Measurements from ENCODE around the genes SERPINB7 and CBLN2.

DNA sequence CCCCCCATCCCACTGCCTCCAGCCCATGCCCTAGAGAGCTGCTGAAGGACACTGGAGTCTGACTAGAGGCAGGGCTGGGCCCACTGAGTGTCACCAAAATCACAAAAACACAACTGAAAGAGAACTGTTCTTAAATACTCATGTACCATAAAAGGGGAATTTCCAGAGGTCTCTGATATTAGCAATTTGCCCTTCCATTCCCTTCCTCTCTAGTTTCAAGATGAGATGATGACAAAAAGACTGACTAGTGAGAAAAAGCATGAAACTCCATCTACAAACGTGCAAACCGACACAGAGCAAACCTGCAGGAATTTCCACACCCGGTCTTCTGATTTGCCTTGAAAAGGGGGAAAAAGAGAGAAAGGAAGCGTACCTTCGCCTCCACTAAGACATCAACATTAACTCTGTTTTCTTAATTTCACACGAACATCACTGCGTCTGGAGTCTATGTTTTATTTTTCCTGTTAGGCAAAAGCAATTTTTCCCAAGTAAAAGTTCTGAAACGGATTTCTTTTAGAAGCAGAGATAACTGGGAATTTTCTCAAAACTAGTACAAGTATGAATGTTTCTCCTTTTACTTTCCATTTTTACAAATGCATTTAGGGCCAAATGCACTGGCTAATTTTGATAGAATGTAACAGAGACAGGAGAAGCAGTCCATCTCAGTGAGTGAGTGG lies 160.5 kb downstream of the BCL2 start:
- CAGE, long polyA plus RNA, result no peak
- RRBS, result no CpG with 5 or more reads among the region's 8 CpGs

DNA sequence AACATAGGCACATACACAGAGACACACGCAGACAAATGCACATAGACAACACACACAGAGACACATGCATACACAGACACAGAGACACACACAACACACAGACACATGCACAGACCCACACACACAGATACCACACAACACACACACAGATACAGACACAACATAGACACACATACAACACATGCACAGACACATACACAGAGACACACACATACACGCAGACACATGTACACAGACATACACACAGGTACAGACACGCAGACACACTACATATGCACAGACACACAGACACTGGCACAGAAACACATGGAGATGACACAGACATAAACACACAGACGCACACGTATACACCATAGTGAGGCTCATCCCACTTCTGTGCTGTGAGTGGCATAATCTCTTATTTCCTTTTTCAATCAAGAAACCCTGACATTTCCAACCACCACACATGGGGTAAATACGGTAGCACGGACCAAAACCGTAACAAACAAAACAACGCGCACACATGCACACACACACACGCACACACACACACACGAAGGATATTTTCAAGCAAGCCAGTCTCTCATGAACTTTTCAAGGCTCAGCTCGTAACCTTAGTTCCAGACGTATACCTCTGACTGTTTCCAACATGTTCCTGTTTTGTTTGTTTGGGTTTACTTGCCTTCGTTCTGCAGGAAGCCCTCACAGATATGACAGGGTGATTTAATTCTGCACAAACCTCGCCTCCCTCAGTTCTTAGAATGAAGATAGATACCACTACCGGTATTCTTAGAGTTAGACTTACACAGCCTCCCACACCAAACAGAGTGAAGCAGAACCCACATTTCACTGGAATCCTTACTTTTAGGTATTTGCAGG lies 119.9 kb downstream of the BCL2 start:
- CAGE, long polyA plus RNA, result no peak
- RRBS, result no CpG with 5 or more reads among the region's 17 CpGs

GRCh38 chr18:63236923-63237590 lies 82.5 kb downstream of the BCL2 start:
- CAGE, long polyA plus RNA, result no peak
- RRBS, result no CpG with 5 or more reads among the region's 20 CpGs

DNA sequence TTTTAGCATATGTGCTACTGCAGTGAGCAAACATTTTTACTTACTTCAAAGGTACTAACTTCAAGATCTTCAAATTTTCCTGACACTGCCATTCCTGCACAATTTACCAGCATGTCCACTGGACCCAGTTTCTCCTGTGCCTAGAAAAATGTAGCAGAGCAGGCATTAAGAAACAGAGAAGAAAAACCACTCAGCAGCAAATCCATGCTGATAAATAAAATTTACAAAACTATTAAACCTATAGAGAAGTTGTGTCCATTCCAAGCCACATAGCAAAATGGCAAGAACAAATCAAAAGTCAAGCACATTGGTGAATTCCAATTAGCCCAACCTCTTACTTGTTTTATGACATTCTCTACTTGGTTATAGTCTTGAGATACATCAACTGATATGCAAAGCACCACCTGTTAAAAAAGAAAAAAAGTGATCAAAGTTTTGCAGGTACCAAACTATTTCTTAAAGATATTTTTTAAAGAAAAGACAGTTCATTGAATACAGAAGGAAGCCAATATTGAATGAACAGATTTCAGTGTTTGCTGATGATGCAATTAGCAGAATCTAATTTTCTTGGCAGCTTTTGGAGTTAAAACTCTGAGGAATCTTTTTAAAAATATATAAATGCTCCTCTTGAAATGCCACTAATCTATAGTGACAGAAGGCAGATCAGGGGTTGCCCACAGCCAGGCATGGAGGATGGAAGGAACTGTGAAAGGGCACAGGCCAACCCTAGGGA lies 11.7 kb downstream of the KDSR start:
- CAGE, long polyA plus RNA, result no peak

DNA sequence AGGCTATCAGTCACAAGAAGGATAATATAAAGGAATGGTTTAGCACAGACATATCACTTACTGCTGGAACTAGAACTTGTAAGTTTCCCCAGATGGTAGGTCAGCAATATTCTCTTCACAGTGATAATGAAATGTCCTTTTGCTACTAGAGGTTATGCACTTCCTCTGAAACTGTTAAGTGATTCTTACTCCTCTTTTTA lies 19.4 kb downstream of the VPS4B start:
- CAGE, long polyA plus RNA, result no peak

GRCh38 chr18:63702240-63702809 lies 435 bp upstream of the SERPINB11 start:
- CAGE, long polyA plus RNA, result no peak
- RRBS, result no CpG with 5 or more reads among the region's 4 CpGs

DNA sequence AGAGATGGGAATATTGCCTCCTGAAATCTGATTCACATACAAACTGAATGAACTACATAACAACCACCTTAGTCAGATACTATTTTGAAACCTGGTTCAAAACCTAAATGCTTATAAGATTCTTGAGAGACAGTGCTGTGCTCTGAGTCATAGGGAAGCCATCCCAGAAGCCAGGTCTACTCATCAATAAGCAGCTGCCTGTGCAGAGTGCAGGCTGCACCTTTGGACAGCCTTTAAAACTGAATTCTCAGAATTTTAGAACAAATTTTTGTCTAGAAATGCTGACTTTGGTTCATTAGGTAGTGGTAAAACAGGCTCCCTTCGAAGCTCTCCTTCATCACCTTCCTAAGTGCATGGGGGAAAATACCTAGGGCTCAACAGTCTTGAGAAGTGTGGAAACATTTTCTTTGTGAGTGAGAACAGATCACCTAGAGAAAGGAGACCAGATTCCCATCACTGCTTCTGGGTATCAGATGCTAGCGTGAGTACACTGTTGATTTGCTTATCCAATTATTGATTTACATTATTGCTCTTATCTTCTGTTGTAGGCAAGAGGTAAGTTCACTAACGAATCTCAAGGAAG lies at the start of gene SERPINB7:
Gene SERPINB7 (plus strand): TSS at position 183 of the 583 bp plus-strand sequence.
- CAGE, long polyA plus RNA, result start-site peak on the plus strand centred at position 215 of the sequence, 151 bp wide, 86 and 85 reads in 2 replicates
- RRBS, result no CpG with 5 or more reads among the region's 3 CpGs

GRCh38 chr18:63888568-63889013 lies 1.1 kb downstream of the SERPINB2 start:
- CAGE, long polyA plus RNA, result no peak
- RRBS, result no CpG with 5 or more reads among the region's 1 CpG

DNA sequence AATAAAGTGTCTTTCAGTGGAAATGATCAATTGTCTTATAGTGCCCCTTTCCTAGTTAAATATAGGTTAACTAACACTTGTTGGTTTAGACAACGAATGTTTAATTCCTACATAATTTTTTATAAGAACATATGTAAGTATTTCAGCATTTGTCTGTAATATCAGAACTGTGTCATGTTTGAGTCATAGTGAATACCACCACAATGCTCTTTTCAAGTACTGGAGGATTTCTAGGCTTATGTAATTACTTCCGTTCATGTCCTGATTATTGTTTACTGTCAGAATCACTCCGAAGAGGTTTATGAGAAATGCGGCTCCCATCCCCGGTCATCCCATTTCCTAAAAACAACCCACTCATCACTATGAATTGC lies 45.2 kb downstream of the CDH19 start:
- CAGE, long polyA plus RNA, result no peak
- RRBS, result no CpG with 5 or more reads among the region's 5 CpGs

- CAGE, long polyA plus RNA, result no peak
- RRBS, result no CpG with 5 or more reads among the region's 6 CpGs
Observed at GRCh38 chr18:67145831-67146436, 370.6 kb downstream of the DSEL start.

GRCh38 chr18:67517450-67517815 lies 913 bp upstream of the DSEL start:
- CAGE, long polyA plus RNA, result no peak
- RRBS, result no CpG with 5 or more reads among the region's 4 CpGs

- CAGE, long polyA plus RNA, result no peak
- RRBS, result no CpG with 5 or more reads among the region's 4 CpGs
Observed at GRCh38 chr18:68439656-68439992, 275.3 kb downstream of the TMX3 start.

GRCh38 chr18:69935177-69936026 lies 12.3 kb downstream of the CD226 start:
- CAGE, long polyA plus RNA, result no peak
- RRBS, result no CpG with 5 or more reads among the region's 6 CpGs

DNA sequence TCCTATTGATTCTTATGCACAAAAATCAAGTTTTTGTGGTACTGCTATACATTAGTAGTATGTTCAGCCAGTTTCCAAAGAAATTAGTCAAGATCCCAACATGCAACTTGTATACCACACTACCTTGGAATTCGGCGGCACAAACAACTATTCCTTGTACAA lies 798 bp upstream of the SOCS6 start:
- CAGE, long polyA plus RNA, result no peak
- RRBS, result no CpG with 5 or more reads among the region's 2 CpGs

- CAGE, long polyA plus RNA, result no peak
- RRBS, result no CpG with 5 or more reads among the region's 2 CpGs
Observed at GRCh38 chr18:70293187-70293609, 4.4 kb downstream of the SOCS6 start.

- CAGE, long polyA plus RNA, result no peak
- RRBS, result no CpG with 5 or more reads among the region's 4 CpGs
Observed at GRCh38 chr18:70683255-70683604, 394.4 kb downstream of the SOCS6 start.

DNA sequence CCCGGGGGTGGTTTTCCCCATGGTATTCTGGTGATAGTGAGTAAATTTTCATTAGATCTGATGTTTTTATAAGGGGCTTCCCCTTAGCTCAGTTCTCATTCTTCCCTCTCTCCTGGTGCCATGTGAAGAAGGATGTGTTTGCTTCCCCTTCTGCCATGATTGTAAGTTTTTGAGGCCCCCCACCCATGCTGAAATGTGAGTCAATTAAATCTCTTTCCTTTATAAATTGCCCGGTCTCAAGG lies 707.6 kb downstream of the SOCS6 start:
- CAGE, long polyA plus RNA, result no peak
- RRBS, result no CpG with 5 or more reads among the region's 2 CpGs

DNA sequence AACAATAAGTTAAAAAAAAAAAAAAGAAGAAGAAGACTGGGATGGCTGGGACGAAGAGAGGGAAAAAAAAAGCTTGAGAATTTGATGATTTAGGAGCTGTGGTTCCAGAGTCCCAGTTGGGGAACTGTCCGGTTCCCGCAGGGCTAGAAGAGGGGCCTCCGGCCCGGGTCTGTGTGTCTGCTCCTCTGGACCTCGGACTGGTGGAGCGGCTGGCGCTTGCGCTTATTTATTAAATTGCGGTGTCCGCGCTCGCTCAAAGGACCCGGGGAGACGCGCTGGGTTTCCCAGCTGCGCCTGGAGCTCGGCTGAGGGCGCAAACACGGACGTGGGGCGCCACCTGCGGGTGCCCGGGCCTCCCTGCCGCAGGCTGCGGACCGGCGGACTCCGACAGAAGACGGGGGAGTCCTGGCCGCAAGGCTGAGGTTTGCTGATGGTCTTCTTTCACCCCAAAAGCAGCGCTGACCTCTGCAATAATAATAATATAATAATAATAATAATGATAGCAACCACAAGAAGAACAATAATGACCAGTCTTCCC lies at the start of gene CBLN2:
Gene CBLN2 (minus strand): TSS at position 199 of the 538 bp plus-strand sequence.
- CAGE, long polyA plus RNA, result no peak
- RRBS, result 1% methylated on average over 15 of the region's 32 CpGs

DNA sequence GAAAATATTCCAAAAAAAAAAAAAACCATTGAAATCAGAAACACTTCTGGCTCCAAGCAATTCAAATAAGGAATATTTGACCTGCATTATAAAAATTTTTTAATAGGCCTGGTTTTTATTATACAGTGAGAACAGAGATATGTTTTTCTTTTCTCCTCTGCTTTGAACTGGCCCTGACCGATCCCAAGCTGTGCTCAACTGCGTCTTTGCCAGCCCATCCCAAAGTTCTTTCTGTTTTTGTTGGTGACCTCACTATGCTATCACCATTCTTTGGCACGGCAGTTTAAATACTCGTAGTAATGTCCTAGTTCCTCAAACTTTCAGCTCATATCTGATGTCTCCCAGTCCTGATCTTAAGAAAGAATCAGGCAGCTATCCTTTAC lies 42.2 kb upstream of the NETO1 start:
- CAGE, long polyA plus RNA, result no peak
- RRBS, result no CpG with 5 or more reads among the region's 4 CpGs

GRCh38 chr18:74266096-74266676 lies 25.6 kb downstream of the CYB5A start:
- CAGE, long polyA plus RNA, result no peak
- RRBS, result no CpG with 5 or more reads among the region's 11 CpGs

Measured in AG04450 (cell line).